Skin of body (tissue), 2 donors: ENCODE results near the genes MMP21 and BCCIP.

DNA sequence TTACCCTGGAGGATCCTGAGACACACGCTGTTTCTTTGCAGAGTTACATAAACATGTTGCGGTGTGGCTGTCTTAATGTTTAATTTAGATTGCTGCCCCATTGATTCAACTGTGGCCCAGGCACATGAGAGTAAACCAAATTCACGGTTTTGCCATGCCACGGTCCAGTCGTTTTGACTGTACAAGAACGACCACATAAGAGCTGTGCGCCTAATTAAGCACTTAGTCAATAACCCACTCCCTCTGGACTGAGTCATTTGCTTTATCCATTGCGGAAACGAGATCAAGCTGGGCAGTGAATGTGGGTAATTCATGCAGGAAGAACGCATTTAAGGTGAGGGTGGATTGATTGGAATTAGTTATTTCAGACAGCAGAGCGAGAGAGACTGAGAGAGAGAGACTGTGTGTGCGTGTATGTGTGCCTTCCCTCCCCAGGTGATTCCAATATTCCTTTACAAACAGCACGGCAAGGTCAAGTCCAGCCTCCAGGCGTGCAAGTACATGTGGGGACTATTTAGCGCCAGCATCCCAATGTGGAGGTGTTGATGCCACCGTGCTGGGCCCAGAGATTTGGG, 8.3 kb upstream of the TEX36 start:
- RAMPAGE, long total RNA = no peak

GRCh38 chr10:125775569-125776118, at the start of gene MMP21:
TSS of gene MMP21 (minus strand) at chr10:125775821.
- RAMPAGE, long total RNA = no peak

- RAMPAGE, long total RNA = no peak
These were observed 7.0 kb downstream of the UROS start for GRCh38 chr10:125815684-125816928.

- RAMPAGE, long total RNA = start-site peak on the plus strand at chr10:125823546-125823552, 1,623 and 192 reads in 2 replicates
These were observed at the start of gene BCCIP for GRCh38 chr10:125823451-125823712. TSS of gene BCCIP (plus strand) at chr10:125823546.

DNA sequence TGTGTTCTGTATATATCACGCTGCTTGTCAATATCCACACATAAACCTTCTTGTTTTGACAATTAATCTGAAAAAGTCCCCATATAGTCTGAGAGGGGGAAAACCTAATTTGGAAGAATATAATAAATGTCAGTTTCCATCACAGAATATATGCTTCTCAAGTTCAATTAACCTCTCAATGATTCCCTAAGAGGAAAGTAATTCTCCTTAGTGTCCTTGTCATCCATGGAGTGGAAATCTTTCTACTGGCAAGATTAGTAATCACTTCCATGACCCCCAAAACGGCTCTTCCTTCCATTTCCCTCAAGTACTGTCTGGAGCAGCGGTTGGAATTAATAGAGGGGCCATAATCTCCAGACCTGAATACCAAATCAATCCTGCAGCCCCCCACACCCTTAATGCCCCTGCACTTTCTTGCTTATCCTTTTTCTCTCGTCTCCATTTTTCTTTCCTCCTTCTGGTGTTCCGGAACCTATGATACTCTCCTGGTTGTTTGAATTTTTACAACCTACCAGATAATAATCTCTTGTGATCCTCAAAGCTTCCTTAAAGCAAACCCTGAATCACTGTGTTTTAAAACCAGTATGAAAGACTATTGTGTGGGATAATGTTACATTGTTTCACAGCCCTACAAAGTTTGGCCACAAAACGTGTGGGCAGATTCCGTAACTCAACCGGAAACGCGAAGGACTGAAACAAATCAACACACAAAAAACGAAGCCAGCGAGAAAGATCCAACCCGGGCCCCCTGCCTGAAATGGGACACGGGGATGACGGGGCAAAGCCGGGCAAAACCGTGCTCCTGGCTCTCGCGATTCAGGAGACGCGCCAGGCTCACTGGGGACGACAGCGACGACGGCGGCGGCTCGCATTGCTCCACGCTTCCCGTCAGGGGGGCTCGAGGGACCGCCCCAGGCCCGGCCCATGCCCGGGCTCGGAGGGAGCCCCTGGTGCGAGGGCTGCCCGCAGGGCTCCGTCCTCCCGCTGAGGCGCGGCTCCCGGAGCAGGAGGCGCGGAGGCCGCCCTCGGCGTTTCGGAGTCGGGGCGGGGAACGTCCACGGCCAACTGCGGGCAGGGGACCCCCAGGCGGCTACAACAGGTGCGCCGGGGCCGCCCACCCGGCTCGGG, 968 bp upstream of the FANK1 start:
- RAMPAGE, long total RNA = no peak

DNA sequence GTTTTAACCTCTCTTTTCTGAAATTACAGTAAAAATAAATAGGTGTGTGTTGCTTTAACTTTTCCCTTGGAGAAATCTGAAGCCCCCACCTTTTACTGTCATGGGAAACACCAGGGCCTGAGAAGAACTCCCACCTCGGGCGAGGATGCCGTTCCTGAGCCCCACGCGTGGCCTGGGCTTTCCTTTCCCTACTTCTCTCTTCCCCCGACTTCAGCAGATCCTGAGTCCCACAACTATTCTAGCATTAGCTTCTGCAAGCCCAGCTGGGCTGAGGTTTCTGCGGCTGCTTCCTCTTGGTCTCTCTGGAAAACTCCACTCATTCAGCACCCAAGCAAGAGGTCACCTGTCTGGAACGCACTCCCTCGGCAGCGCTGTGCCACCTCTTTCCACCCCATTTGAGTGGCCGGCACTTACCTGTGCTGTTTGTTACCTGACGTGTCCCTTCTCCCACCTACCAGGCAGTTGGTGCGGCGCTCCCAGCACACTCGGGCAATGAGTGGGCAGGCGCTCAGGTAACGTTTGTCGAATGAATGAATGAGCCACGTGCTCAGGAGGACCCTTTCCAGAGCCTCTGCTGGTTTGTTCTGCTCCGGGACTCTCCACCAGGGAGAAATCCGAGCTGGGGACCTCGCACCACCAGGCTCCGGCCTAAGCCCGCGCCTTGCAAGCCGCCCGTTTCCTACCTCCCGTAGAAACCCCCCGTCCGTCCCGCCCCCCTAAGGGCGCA, 639 bp upstream of the DOCK1 start:
- RAMPAGE, long total RNA = no peak

- RAMPAGE, long total RNA = no peak
These were observed 89.9 kb downstream of the PTPRE start for GRCh38 chr10:127996593-127997508.

GRCh38 chr10:128062802-128063551, 63.2 kb downstream of the MKI67 start:
- RAMPAGE, long total RNA = no peak

GRCh38 chr10:128103568-128104513, 22.4 kb downstream of the MKI67 start:
- RAMPAGE, long total RNA = no peak

DNA sequence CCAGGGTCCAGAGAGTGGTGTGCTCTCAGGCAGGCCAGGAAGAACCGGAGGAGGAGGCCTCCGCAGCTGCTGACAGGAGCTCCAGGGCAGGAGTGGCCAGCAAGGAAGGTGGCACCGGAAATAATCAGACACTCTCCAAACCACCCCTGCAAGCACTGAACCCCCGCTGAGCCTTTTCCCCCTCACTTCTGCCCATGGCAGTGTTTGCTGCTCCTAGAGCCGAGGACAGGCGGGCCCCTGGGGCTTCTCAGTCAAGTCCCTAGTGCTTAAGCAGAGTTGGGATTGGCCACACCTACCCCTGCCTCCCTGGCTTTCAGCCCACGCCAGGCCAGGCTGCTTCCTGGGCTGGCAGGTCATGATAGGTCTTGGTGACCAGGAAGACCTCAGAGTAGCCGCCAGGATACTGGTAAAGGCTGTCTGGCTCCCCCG, 242.8 kb downstream of the MGMT start:
- RAMPAGE, long total RNA = no peak

DNA sequence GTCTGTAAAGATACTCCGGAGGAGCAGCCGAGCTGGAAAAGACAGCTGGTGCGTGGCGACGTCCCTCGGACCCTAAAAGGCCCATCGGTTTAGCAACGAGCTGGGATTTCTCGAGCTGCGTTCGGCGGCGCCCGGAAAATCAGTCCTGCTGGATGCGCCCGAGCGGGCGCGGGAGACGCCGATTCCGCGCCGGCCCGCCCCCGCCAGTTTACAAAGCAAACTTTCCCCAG, 5.5 kb upstream of the EBF3 start:
- RAMPAGE, long total RNA = no peak

DNA sequence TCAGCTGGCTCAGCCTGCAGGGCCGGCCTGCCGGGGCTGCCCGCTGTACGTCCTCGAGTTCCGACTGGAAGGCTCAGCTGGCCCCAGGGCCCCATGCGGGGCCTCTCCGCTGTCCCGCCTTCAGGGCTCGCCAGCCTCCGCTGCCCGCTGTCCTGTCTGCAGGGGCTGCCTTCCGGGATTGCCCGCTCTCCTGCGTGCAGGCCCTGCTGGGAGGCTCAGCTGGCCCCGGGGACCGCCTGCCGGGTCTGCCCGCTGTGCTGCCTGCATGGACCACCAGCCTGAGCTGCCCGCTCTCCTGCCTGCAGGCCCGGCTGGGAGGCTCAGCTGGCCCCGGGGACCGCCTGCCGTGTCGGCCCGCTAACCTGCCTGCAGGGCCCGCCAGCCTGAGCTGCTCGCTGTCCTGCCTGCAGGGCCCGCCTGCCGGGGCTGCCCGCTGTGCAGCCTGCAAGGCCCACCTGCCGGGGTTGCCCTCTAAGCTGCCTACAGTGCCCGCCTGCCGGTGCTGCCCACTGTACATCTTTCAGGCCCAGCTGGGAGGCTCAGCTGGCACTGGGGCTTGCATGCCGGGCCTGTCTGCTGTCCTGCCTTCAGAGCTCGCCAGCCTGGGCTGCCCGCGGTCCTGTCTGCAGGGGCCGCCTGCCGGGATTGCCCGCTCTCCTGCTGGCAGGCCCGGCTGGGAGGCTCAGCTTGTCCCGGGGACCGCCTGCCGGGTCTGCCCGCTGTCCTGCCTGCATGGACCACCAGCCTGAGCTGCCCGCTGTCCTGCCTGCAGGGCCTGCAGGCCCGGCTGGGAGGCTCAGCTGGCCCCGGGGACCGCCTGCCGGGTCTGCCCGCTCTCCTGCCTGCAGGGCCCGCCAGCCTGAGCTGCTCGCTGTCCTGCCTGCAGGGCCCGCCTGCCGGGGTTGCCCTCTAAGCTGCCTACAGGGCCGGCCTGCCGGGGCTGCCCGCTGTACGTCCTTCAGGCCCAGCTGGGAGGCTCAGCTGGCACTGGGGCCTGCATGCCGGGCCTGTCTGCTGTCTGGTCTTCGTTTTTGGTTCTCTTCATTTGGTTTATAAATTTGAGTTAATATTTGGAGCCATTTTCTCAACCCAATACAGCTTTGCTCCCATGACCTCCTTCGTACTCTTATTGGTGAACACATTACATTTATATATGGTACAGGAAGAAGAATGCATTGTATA, 165.1 kb downstream of the GLRX3 start:
- RAMPAGE, long total RNA = no peak

DNA sequence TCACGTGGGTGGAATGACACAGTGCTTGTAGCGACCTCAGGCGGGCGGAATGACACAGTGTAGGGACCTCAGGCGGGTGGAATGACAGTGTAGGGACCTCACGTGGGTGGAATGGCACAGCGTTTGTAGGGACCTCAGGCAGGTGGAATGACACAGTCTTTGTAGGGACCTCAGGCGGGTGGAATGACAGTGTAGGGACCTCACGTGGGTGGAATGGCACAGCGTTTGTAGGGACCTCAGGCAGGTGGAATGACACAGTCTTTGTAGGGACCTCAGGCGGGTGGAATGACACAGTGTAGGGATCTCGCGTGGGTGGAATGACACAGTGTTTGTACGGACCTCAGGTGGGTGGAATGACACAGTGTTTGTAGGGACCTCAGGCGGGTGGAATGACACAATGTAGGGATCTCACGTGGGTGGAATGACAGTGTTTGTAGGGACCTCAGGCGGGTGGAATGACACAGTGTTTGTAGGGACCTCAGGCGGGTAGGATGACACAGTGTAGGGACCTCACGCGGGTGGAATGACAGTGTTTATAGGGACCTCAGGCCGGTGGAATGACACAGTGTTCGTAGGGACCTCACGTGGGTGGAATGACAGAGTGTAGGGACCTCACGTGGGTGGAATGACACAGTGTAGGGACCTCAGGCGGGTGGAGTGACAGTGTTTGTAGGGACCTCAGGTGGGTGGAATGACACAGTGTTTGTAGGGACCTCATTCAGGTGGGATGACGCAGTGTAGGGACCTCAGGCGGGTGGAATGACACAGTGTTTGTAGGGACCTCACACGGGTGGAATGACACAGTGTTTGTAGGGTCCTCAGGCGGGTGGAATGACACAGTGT, 18.6 kb downstream of the PPP2R2D start:
- RAMPAGE, long total RNA = no peak

- RAMPAGE, long total RNA = no peak
These were observed 24.6 kb downstream of the BNIP3 start for GRCh38 chr10:131956722-131957857.

- RAMPAGE, long total RNA = no peak
These were observed 19.9 kb downstream of the BNIP3 start for GRCh38 chr10:131961606-131962512.

DNA sequence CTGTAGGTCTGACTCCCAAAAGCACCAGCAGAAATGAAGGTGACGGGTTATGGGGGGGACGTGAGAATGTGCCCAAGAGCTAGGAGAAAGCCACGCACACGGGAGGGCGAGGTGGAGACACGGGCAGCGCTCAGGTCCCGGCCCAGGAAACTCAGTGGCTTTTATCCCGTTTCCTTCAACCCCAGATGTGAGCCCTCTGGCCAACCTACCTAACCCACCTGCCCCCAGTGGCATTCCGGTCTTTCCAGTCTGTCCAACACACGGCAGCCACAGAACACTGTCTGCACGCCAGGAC, 12.3 kb downstream of the BNIP3 start:
- RAMPAGE, long total RNA = no peak

DNA sequence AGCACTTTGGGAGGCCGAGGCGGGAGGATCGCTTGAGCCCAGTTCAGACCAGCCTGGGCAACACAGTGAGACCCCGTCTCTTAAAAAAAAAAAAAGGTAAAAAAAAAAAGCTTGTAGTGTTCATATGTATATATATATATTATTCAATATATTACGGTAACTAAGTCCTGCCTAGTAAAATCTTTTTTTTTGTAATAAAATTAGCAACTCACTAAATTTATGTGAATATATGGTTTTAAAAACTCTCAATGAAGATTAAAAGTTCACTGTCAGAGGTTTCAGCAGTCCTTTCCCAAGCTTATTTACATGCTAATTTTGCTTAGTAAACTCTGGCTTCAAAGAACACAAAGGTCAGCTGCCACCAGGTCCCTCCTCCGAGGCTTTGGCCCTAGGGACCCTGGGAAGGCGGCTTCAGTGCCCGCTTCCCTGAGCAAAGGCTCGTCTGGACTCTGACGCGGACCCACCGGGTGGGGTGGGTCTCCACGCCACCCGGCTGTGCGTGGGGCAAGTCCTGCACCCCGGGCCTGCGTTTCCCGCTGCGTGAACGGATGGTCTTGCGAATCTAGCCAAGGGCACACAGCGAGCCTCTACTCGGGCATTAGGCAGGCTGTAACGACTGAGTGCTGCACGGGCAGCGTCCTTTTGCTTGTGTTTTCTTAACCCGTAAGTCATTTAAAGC, 1.1 kb downstream of the BNIP3 start:
- RAMPAGE, long total RNA = no peak

DNA sequence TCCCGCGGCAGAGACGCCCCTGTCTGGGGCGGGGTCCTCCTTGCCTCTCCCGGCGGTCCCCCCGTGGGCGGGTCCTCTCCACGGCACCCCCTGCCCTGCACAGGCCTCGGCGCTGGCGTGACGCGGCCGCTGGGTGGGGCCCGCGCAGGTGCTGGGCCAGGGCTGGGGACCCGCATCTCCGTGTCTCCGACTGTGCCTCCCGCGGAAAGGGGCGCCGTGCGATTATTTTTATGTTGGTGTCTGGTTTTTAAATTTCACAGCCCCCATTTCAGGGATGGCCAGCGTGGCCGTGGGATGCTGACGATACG, 28.9 kb upstream of the JAKMIP3 start:
- RAMPAGE, long total RNA = no peak

DNA sequence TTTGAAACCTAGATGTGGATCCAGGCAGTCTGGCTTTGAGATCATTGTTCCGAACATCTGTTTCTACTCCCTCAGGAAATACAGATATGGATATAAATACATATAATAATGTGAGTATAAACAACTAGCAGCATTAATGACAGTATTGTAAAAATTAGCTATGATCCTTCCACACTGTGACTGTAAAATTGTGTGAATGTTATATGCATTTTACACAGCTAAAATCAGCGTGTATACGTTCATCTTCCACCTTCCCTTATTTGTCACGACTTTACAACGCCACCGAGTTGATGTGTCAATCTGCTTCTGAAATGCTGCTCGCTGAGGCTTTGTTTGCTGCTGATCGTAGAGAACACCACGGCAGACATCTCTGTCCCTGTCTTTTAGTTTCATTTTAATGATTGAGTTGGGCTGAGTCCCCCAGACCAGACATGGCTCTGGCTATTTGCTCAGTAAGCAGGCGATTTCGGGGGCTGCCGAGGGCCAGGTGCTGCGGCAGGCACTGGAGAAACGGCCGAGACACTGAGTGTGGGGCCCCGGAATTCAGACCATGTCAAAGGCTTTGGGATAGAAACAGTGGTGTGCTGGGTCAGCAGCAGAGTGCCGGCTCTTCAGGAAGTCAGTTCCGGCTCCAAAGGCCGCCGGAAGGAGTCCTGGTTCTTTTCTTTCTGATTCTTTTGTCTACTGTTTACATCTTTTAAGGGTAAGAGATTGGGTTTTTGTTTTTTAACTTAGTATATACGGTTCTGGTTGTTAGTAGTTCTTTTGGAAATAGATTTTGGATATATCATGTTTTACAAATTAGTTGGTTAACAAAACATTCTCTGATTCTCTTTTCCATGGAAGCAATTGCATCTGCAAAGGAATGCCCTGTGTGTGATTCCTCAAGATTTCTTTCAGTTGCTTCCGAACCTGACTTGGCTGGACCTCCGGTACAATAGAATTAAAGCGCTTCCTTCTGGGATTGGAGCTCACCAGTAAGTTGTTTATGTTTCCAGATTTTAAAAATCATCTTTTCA, 5.0 kb downstream of the LRRC27 start:
- RAMPAGE, long total RNA = no peak

- RAMPAGE, long total RNA = no peak
These were observed 19.3 kb downstream of the LRRC27 start for GRCh38 chr10:132351252-132351722.